Non-pigmented ciliary epithelial cell (primary cell): Measurements from ENCODE around the gene SAMD8.

DNA sequence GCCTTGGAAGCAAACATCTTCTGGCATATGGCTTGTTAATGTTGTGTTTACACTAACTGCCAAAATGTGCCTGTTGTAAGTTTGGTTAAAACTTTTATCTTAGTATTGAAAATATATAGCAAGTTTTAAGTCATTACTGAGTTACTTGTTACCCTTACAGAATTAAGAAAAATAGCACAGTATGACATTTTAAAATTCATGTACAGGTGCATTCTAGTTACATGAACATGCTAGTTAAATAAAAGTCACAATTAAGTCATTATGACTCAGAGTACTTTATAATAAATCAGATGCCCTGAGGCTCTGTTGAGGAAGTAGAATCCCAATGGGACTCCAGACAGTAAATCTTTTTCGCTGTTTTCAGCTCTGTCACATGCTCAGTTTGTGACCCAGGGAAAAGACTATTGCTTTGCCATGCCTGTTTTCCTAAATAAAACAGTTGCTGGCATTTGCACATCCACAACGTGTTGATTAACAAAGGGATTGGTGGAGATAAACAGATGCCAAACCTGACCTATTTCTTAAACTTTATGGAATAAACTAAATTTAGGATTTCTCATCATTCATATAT is 21.0 kb downstream of the NUDT13 start:
- RRBS, result no CpG with 5 or more reads among the region's 2 CpGs

DNA sequence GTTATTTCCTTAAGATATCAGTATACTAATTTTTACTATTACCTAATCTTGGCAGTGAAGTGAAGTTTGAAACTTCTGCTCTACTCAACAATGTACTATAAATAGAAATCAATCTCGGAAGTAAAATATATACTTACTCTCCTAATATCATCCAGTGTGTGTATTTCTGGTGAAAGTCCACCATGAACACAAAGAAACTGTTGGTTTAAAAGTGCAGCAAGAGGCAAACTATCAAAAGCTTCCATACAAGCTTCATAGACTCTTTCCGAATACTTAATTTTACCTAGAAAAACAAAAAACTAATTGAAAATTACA is 24.5 kb downstream of the PPP3CB start:
- RRBS, result no CpG with 5 or more reads among the region's 2 CpGs

DNA sequence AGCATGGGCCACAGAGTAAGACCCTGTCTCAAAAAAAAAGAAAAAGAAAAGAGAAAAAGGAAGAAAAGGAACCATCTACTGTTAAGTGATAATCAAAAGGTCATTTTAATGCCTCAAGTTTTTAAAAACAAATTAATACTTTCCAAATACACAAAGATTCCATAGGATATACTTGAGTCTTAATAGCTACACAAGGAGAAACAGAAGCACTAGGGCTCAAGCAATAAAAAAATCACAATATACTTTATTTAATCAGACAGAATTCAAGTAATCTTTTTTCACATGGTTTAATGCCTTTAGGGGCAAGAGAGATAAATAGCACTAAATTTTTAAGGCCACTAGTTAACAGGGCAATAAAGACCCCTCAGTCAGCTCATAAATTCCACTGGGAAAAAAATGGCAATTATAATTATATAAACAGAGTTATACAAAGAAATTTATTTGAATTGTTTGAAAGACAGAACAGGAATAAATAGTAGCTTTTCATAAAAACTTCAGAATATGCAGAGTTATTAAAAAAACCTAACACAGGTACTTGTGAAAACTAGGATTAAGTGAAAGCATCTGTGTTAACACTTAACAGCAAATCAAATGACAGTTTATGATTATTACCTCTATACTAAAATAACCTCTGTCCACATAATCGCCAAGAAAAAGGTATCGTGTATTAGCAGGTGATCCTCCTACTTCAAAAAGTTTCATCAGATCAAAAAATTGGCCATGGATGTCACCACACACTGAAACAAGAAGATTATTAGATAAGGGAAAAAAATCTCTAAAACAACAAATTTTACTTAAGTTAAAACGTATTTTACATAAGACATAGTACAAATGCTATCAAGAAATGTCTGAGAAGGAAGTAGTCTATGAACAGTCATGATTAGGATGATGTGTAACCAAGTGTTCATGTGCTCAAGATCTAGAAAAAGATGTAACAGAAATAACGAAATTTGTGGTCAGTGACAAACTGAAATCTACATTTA is 17.6 kb downstream of the PPP3CB start:
- RRBS, result no CpG with 5 or more reads among the region's 4 CpGs

DNA sequence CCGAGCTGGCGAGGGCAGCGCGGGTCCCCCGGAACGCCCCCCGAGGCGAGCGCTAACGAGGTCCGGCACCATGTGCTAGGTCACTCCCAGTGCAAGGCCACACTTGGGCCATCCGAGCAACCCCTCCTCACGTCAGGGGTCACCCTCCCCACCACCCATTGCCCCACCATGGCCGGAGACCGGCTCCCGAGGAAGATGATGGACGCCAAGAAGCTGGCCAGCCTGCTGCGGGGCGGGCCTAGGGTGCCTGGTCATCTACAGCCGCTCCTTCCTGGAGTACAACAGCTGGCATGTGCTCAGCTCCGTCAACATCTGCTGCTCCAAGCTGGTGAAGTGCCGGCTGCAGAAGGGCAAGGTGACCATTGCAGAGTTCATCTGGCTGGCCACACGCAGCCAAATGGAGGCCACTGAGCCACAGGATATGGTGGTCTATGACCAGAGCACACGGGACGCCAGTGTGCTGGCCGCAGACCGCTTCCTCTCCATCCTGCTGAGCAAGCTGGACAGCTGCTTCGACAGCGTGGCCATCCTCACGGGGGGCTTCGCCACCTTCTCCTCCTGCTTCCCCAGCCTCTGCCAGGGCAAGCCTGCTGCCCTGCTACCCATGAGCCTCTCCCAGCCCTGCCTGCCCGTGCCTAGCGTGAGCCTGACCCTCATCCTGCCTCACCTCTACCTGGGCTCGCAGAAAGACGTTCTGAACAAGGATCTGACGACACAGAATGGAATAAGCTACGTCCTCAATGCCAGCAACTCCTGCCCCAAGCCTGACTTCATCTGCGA is 12.3 kb upstream of the SEC24C start:
- RRBS, result no CpG with 5 or more reads among the region's 38 CpGs

DNA sequence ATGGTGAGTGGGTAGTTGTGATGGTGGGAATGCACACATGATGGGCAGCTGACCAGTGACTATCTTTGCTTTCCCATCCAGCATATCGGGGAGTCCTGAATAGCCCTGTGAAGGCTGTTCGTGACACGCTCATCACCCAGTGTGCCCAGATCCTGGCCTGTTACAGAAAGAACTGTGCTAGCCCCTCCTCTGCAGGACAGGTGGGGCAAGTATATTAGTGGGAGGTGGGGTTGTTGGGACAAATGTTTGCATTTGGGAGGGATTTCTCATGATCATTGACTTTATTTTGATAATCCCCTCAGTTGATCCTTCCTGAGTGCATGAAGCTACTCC is 2.6 kb upstream of the FUT11 start:
- RRBS, result no CpG with 5 or more reads among the region's 3 CpGs

GRCh38 chr10:73771051-73771665 is 918 bp upstream of the FUT11 start:
- RRBS, result no CpG with 5 or more reads among the region's 4 CpGs

DNA sequence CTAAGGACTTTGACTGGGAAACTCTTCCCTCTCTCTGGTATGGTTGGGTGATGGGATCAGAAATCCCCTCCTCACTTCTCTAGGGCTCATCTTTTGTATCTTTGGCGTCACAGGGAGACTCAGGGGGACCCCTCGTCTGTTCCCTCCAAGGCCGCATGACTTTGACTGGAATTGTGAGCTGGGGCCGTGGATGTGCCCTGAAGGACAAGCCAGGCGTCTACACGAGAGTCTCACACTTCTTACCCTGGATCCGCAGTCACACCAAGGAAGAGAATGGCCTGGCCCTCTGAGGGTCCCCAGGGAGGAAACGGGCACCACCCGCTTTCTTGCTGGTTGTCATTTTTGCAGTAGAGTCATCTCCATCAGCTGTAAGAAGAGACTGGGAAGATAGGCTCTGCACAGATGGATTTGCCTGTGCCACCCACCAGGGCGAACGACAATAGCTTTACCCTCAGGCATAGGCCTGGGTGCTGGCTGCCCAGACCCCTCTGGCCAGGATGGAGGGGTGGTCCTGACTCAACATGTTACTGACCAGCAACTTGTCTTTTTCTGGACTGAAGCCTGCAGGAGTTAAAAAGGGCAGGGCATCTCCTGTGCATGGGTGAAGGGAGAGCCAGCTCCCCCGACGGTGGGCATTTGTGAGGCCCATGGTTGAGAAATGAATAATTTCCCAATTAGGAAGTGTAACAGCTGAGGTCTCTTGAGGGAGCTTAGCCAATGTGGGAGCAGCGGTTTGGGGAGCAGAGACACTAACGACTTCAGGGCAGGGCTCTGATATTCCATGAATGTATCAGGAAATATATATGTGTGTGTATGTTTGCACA is 5.6 kb downstream of the PLAU start:
- RRBS, result no CpG with 5 or more reads among the region's 15 CpGs

- RRBS, result no CpG with 5 or more reads among the region's 6 CpGs
Observed at GRCh38 chr10:74168959-74169351, 17.9 kb downstream of the ADK start.

DNA sequence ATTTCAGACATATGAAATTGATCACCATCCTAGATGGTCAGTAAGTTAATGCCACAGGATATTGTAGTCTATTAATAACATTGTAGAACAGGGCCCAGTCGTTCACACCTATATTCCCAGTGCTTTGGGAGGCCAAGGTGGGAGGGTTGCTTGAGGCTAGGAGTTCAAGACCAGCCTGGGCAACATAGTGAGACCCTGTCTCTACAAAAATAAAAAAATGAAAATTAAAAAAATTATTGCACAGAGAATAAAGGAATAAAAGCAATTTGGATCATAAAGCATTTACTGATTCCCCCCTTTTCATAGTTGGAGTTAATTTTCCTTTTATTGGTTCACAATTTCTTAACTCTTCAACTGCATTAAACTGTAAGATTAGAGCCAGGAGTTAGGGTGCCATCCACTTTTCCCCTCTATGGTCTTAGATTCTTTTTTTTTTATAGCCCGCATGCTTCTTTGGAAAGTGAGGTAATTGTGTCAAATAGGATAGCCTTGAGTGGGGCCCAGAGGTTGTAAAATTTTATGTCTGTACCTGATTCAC is 24.6 kb downstream of the ADK start:
- RRBS, result no CpG with 5 or more reads among the region's 2 CpGs

DNA sequence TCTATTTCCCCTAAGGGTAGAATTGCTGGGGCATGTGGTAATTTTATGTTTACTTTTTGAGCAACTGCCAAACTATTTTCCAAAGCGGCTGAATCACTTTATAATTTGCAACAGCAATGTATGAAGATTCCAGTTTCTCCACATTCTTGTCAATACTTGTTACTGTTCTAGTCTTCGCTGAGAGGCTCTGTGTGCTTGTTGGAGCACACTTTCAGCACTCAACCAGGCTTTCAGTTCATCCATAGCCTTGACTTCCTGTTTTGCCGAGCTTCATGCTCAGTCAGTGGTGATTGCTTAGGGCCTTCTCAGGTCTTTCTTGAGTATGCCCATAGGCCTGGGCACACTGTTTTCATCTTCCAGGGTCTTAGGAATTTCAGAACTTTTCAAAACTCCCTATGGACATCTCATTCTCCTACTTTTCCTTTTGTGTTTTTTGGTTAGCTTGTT is 39.1 kb downstream of the ADK start:
- RRBS, result no CpG with 5 or more reads among the region's 3 CpGs

- RRBS, result no CpG with 5 or more reads among the region's 2 CpGs
Observed at GRCh38 chr10:74598985-74599297, 227.5 kb upstream of the KAT6B start.

- RRBS, result no CpG with 5 or more reads among the region's 1 CpG
Observed at GRCh38 chr10:74854015-74854613, 27.7 kb downstream of the KAT6B start.

DNA sequence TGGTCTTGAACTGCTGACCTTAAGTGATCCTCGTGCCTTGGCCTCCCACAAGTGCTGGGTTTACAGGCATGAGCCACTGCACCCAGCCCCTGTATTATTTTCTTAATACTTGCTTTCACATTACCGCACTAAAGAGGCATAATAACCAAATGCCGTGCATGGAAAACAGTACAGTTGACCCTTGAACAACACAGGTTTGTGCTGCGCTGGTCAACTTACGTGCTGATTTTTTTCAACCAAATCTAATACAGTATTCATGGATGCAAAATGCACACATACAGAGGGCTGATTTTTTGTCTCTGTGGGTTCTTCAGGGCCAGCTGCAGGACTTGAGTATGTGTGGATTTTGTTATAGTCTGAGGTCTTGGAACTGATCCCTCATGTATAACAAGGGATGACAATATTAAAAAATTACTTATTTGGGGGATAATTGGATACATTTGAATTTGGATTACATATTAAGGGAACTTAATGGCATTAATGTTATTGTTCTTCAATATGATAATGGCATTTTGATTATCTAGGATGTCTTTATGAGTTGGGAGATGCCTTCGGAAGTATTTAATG is 39.4 kb downstream of the KAT6B start:
- RRBS, result no CpG with 5 or more reads among the region's 6 CpGs

DNA sequence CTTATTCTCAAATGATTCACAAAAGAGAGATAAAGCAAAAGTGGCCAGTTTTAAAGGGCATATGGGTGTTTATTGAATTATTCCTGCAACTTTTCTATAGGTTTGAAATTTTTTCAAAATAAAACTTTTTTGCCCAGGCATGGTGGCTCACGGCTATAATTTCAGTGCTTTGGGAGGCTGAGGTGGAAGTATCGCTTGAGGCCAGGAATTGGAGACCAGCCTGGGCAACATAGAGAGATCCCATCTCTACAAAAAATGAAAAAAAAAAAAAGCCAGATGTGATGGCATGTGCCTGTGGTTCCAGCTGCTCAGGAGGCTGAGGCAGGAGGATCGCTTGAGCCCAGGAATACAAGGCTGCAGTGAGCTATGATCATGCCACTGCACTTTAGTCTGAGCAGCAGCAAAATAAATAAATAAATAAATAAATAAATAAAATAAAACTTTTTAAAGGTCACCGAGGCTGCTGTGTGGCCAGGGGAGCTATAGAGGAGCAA is 46.7 kb downstream of the KAT6B start:
- RRBS, result no CpG with 5 or more reads among the region's 4 CpGs

DNA sequence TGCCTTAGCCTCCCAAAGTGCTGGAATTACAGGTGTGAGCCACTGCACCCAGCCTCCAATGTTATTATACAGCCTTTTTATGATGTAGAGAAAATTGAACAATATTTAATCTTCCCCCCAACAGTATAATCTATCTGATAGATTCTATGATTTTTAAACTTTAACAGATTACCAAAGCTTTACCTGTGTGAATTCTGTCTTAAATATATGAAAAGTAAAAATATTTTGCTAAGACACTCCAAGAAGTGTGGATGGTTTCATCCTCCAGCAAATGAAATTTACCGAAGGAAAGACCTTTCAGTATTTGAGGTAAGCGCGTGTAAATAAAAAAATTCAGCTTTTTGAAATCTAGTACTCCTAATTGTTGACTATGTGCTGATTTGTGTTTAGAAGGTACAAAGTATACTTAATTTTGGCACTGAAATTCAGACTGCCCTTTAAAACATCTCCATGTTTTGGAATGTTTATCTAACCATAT is 91.8 kb downstream of the DUSP29 start:
- RRBS, result no CpG with 5 or more reads among the region's 3 CpGs

DNA sequence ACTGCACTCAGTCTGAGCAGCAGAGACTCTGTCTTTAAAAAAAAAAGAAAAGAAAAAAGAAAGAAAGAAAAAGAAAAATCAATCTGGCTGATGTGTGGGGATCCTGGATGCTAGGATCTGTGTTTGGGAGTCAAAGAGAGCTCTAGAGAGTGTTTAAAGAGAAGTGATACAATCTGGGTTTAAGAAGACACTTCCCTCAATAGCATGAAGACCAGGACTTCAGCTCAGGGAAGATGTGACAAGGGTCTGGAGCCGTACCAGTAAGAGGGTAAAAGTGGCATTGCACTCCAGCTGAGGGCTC is 27.4 kb downstream of the DUSP29 start:
- RRBS, result no CpG with 5 or more reads among the region's 1 CpG

DNA sequence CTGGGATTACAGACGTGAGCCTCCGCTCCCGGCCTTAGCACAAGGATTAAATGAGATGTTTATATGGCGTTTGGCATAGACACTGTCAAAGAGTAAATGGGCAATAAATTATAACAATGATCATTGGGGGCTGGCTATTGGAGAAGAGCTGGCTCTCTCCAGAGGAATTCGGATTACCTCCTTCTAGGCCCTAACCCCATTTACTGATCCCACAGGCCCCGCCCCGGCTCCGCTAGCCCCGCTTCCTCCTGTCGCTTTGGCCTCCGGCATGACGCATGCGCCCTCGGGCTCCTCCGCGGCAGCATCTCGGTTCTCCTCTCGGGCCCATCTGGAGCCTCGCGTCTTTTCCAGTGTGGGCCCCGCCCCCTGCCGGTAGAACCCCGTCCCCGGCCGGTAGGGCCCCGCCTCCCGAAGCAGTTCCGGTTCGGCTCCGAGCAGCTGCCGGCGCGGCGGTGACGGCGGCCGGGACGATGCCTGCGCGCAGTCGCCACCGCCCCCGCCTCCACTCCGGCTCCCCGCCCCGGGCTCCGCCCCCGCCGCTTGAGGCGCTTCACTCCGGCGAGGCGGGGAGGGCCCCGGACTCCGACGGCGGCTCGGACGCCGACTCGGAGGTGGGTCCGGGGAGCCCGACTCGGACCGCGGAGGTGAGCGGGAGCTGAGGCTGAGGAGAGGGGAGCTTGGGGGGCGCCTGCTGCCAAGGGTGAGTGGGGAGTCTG is at the start of gene SAMD8:
SAMD8 (plus strand) TSS at position 578 of the 716 bp plus-strand sequence.
- RRBS, result 2% methylated on average over 32 of the region's 68 CpGs

DNA sequence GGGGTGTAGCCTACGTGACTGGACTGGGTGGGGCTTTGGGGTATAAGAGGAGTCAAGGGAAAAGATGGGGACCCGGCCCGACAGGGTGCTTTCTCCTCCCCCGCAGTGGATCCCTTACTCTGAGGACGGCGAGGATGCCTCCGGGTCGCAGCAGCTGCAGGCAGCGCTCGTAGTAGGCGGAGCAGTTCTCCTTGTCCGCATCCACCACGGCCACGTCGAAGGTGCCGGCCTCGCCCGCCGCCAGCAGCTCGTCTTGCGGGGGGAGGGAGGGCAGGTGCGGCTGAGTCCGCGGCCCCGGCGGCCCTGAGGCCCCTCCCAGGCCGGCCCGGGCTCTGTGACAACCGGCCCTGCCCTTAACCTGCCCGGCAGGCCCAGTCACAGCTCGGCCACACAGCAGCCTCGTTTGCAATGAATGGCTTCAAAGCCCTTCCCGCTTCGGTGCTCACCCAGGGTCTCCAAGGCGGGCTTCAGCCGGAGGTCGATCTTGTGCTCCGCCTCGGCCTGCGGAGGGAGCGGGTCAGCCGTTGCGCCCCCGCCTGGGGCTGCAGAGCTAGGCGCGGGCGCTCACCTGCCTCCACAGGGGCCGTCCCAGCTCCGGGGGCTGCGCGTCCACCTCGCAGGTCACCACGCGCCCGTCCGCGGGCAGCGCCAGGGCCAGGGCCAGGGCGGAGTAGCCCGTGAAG is 1.1 kb downstream of the COMTD1 start:
- RRBS, result 1% methylated on average over 28 of the region's 60 CpGs

GRCh38 chr10:75295260-75295879 is 59.6 kb upstream of the COMTD1 start:
- RRBS, result 6% methylated on average over 1 of the region's 20 CpGs

- RRBS, result 2% methylated on average over 17 of the region's 75 CpGs
Observed at GRCh38 chr10:75400877-75401698, 476 bp downstream of the ZNF503 start.